Spinal cord (tissue), 3 donors: ENCODE data around the genes ZBTB24, WASF1, DDO and CDK19.

- PRO-cap, result no peak
- RAMPAGE, long total RNA, result no peak
Measured at GRCh38 chr6:109165551-109166053, 70.3 kb downstream of the CEP57L1 start.

DNA sequence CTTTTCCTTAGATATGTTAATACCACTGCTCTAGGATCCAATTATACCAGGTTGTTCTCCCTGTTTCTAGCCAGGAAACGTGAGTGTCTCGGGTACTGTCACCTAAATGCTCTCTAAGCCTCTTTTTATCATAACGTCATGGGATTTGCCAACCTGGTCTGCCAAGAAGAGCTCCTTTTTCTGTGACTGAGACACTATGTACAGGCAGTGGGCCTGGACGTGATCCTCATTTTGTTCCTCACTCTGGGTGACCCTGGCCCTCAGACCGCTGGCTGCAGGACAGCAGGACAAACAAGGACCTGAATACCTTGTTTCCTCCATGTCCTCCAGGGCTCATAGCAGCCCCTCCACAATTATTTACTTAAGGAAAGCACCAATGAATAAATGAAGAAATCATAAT is 69.1 kb downstream of the CD164 start:
- PRO-cap, result no peak
- RAMPAGE, long total RNA, result no peak

DNA sequence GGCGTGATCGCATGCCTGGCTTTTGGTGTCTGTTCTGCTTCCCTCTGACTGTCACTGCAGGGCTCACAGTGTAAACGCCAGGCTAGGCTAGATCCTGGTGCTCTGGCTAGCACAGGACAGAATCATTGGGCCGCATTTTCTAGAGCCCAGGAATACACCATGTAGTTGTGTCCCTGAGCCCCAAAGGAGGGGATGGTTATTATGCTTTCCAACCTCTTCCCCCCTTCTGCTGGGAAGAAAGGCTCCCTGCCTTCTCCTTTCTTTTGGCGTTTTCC is 38.6 kb downstream of the CD164 start:
- PRO-cap, result no peak
- RAMPAGE, long total RNA, result no peak

- PRO-cap, result no peak
- RAMPAGE, long total RNA, result no peak
Measured at GRCh38 chr6:109351450-109352287, 30.6 kb downstream of the CD164 start.

DNA sequence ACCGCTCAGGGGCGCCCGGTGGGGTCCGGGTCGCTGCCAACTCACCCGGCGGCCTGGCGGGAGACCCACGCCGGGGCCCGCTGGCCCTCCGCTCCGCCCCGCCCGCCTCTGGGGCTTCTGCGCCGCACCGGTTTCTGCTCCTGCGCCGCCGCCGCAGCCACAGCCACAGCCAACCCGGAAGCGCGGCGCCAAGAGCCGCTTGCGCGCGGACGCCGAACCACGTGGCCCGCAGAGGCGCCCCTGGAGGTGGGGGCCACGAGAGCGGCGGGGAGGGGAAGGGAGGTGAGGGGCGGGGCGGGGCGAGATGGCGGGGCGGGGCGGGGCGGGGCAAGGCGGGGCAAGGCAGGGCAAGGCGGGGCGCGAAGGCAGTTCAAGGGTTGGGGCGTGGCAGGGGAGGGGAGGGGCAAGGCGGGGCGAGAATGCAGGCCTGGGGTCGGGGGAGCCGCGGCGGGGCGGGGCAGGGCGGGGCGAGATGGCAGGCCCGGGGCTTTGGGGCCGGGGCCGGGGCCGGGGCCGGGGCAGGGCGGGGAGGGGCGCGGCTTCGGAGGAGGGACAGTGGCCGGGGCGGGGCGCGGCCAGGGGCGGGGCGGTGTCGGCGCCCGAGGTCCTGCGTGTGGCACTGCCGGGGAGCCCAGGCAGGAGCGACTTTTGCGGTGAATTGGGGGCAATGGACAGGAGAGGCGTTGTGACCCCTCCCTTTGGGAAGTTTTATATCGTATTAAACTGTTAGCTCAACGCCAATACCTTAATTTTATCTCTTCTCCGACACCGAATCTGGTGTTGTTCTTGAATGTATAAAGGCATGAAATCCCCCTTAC is at the start of gene ZBTB24:
Gene ZBTB24 (minus strand): TSS at position 167 of the 818 bp plus-strand sequence.
- PRO-cap, result no peak
- RAMPAGE, long total RNA, result no peak

GRCh38 chr6:110179402-110179777 is at the start of gene WASF1:
Gene WASF1 (minus strand): TSS chr6:110179670.
- PRO-cap, result no peak
- RAMPAGE, long total RNA, result no peak

DNA sequence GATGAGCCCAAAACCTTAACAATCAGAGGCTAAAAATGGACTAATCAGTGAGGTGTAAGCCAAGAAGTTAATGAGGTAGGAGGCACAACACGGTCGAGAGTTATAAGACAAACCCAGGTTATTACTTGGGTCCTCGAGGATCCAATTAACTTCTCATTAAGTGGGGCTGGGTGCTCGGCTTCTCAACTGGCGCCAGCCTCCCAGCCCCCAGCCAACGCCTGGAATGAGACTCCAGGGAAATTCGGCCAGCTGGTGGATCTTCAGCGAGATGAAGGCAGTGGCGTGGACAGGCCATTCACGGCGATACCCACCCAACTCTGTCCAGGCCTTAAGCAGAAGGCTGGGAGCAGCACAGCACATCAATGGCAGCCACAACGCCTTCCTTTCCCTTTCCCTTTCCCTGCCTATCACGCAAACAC is 929 bp downstream of the METTL24 start:
- PRO-cap, result no peak
- RAMPAGE, long total RNA, result no peak

GRCh38 chr6:110414917-110416253 is at the start of gene DDO:
Gene DDO (minus strand): TSS chr6:110415575.
- PRO-cap, result no peak
- RAMPAGE, long total RNA, result no peak

- PRO-cap, result no peak
- RAMPAGE, long total RNA, result no peak
Measured at GRCh38 chr6:110568831-110569199, 92.4 kb upstream of the SLC22A16 start.

DNA sequence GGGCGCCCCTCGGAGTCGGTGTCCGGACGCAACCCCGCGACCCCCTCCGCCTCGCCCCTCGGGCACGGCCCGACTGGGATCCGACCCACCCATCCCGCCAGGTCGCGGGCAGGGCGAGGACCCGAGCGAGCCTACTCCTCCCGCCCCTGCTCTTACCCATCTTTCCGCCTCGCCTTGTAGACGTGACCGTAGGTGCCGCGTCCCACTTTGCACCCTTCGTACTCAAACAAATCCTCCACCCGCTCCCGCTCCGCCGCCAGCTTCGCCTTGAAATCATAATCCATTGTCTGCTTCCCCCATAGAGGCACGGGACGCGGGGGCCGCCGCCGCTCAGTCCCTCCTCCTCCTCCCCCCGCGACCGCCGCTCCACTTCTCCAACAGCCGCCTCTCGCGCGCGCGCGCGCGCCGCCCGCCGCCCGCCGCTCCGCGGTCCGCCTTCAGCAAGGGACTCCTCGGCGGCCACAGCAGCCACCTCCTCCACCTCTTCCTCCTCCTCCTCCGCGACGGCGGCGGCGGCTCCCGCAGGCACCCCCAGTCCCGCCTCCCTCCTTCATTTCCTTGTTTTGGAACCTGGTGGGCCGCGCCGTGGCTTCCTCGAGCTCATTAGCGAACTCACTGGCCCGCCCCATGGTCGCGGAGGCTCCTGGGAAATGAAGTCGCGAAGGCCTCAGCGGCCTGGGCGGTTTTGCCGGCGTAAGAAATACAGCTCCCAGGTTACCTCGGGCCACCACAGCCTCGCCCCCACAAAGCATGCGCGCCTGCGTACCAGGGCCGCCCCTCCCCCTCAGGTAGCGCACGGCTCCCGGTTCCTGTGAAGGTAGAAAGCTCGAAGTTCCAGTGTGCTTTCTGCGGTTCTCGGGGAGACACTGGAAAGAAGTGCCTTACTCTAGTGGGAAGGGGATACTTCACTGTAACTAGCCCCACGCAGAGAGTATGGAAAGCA is at the start of gene CDK19:
Gene CDK19 (minus strand): TSS at position 617 of the 943 bp plus-strand sequence.
- PRO-cap, result no peak
- RAMPAGE, long total RNA, result no peak

DNA sequence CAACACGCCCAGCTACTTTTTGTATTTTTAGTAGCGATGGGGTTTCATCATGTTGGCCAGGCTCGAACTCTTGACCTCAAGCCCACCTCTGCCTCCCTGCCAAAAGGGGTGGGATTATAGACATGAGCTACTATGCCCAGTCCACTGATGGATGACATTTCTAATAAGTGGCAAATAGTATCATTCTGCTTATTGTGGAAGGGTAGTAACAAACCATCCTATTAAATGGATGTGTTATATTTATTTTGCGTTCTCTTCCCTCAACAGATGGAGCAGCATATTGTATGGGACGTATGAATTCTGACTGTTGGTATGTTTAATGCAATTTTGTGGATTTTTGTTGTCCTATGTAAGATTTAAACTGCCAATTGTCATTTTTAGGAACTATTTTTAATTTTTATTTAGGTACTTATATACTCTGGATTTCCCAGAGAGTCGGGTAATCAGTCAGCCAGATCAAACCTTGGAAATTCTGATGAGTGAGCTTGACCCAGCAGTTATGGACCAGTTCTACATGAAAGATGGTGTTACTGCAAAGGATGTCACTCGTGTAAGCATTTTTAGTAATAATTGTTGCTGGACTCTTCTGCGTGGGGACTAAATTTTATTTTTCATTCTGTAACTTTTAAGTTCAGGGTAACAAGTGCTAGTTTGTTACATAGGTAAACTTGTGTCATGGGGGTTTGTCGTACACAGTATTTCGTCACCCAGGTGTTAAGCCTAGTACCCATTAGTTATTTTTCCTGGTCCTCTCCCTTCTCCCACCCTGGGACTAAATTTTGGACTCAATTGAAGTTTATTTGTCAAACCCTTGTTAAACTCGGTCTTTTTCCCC is 17.5 kb downstream of the AMD1 start:
- PRO-cap, result no peak
- RAMPAGE, long total RNA, result no peak

DNA sequence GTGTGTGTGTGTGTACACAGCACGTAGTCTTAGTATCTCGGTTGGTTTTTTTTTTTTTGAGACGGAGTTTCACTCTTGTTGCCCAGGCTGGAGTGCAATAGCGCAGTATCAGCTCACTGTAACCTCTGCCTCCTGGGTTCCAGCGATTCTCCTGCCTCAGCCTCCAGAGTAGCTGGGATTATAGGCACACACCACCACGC is 32.8 kb upstream of the GTF3C6 start:
- PRO-cap, result no peak
- RAMPAGE, long total RNA, result no peak

GRCh38 chr6:110952420-110952921 is 6.0 kb upstream of the GTF3C6 start:
- PRO-cap, result no peak
- RAMPAGE, long total RNA, result no peak

DNA sequence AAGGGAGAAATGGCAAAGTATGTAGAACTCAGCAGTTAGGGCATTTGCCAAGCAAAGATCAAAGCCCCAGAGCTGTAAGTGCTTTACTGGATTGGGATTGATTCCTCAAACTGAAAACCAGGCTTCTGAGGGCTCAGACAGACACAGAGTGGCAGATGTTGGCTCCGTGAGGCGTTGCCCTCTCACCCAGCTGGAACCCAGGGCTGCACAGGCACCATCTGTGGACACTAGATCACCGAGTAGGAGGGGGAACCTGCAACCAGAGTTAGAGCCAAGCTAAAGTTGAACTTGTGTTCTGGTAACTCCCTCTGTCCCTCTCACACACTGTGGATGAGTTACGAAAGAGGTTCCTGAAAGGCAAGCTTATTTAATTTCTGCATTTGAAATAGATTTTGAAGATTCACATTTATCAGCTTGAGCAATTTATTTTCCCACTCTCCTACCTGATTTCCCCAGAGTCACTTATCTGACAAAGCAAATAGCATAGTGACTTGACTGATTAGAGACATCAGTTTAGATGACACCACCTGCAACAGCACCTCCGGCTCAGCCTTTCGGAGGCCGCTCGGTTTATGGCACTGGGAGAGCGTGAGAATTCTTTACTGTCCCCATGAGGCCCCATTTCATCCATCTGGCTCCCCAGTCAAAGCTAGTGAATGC is 48.3 kb downstream of the RPF2 start:
- PRO-cap, result no peak
- RAMPAGE, long total RNA, result no peak

- PRO-cap, result no peak
- RAMPAGE, long total RNA, result no peak
Measured at GRCh38 chr6:111087930-111088896, 910 bp downstream of the SLC16A10 start.

DNA sequence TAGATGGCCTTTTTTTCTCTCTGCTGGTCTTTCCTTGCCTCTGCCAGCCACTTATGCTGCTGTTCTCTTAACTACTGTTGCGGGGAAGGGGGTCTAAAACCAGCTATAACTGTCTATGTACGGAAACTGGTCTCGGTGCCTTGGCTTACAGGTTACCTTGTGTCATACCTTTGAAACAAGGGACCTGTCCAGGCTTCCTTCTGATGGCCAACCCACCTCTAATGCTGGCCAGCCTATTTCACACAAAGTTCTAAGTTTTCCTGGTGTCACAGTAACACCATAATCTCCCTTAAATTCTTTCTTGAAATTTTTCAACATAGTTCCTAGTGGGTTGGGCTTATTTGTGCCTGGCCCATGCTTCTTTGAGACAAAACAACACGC is 30.0 kb downstream of the MFSD4B start:
- PRO-cap, result no peak
- RAMPAGE, long total RNA, result no peak

DNA sequence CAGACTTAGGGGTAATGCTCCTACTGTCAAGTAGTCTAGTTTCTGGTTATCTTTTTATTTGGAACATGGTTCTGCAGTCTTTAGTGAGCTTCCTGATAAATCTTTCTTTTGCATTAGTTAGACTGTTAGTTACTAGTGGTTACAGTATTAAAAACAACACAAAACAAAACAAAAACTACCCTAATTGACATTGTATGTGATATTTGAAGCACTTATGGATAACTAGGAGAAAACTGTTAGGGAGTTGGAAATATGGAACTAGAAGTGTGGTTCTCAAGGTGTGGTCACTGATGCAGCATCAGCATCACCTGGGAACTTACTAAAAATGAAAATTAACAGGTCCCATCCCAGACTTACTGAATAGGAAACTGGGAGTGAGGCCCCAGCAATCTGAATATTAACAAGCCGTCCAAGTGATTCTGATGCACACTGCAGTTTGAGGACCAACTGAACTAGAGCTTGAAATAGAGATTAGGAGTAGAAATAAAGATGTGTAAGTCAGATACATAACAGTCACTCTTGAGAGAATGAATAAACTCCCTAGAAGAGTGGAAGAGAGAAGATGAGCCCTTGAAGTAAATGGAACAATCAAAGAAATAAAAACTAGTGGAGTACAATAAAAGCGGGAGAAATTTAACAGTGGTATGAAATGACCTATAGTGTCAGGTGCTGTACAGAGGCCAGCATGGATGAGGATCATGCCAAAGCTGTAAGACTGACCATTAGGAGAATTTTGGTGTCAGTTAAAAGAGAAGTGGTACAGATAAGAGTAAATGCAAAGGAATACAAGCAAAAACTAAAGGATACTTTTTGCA is 17.0 kb upstream of the REV3L start:
- PRO-cap, result no peak
- RAMPAGE, long total RNA, result no peak

DNA sequence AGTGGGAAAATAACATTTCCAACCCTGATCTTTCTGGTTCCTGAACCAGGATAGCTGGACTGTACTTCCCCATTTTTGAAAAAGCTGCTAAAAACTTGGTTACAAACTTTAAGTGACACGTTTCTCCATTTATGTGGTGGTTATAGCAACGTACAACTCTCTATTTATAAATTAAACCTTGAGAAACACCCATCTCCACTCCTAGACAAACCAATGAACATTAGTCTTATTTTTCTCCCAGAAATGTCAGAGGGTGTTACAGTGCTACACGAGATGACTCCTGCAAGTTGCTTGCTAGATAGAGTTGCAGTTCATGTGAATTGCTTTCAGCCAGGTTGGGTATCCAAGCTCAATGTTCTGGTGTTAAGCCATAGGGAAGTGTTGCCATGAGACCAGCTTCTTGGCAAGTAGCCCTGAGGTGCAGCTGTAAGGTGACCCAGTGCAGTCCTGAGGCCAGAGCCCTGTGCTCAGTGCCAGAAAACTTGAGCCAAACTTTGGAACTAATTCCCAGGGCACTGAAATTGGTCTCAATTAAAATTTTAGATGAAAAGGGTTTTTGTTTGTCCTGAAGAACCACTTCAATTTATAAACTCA is 51.3 kb upstream of the REV3L start:
- PRO-cap, result no peak
- RAMPAGE, long total RNA, result no peak

DNA sequence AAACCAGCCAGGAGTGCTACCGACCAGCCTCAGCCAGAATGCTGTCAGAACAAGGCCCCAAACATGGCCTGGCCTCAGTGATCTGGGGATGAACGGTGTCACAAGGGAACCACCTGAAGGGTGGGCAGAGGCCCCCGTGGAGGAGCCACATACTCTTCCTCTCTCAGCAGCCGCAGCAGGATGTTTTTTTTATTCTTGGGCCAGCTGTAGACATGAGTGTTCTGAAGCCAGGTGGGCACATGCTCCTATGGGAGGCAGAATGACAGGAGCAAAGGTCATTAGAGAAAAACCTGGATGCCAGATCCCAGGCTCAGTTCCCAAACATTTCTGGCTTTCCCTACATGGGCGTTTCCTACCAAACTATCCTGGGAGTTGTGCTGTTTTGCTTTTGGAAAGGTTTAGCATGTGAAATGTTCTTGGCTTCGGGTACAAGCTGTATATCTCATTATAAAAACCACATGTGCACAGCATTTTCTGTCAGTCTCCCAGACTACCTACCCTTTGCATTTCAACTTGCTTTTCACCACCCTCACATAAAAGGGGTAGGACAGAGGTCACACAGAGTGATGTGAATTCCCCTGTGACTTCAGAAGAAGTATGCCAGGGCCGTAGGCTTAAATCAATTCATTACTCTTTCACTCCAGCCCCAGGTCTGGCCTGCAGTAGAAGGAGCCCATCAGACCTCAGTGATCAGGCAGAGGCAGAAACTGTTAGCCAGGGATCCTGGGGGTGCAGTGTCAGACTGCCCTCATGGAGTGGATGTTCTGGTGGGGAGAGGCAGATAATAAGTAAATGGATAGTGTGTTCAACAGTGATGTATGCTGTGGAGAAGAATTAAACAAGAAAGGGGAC is 46.1 kb downstream of the TRAF3IP2 start:
- PRO-cap, result no peak
- RAMPAGE, long total RNA, result no peak

DNA sequence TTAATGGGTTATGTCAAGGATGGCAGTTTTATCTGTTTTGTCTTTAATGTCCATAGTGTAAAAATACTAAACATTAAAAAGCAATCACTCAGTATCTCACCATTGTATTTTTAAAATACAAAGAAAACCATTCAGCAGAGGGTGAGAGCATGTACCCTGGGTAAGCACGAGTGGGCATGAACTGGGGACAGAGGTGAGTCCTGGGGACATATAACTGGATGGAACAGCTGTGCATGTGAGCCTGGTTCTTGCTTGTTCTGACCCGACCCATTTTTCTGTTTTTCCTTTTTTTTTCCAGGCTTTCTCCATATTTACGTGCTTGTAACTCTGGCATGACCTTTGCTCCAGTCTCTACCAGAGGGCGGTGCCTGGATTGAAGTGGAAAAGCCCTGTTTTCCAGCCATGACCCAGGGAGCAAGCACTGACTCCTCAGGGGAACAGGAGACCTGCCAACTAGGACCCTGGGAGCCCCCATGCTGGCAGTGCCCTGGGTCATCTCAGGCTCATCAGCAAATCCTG is 8.1 kb downstream of the TRAF3IP2 start:
- PRO-cap, result no peak
- RAMPAGE, long total RNA, result no peak